H4 (cell line): ENCODE results near the genes SLC4A1, DBF4B and NMT1.

DNA sequence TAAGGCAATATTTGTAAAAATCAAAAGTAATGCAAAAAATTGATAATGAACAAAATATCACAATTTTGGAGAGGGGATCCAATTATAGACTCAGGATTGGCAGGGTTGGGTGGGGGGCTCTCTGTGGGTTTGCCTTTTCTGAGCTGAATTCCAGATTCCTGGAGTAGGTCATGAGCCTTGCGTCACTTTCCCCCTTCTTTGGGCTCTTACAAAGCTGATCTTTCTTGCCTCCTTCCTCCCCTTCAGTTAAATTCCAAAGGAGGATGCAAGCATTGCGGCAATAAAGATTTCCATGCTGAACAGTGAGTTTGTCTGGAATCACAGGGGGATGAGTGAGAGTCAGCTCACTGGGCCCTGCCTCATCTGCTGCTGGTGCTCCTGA is 3.2 kb downstream of the MEOX1 start:
- RAMPAGE, long total RNA: no peak

DNA sequence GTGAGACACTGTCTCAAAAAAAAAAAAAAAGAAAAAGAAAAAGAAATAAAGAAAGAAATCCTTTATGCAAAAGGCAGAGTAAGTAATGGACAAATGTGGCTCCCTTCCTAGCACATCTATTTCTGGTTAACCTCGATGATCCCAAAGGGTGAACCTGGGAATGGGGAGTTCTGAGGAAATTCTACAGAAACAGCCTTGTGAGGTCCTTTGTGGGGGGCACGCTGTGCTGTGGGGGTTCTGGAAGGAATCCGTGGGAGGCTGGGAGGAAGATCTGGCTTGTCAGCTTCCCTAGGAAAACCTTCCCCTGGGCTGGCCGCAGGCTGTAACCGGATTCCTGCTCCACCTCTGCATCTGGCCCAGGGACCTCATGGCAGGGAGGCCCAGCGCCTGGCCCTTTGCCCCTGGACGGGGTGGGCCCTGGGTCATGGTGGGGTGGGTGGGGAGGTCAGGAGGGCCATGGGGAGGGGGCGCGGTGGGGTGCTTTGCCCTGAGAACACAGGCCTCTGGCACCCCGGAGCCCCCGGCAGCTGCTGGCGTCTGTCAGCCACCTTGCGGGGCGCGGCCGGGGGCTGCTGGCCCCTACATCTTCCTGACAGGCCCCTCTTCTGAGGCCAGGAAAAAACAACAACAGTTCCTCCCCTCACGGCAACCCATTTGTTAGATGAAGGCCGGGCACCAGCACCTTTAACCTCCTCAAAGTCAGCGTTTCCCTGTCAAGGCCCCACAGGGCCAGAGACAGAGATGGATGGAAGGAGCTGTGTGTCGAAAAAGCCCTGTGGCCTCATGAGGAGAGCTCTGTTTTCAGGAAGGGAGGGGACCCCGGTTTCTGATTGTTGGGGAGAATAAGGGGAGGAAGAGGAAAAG is 3.4 kb upstream of the MEOX1 start:
- RAMPAGE, long total RNA: no peak

GRCh38 chr17:43830715-43831181 is 2.2 kb downstream of the MPP3 start:
- RAMPAGE, long total RNA: no peak

GRCh38 chr17:43917132-43917704 is 9.9 kb upstream of the MPP2 start:
- RAMPAGE, long total RNA: no peak

- RAMPAGE, long total RNA: no peak
Measured at GRCh38 chr17:44034265-44034518, 19.4 kb upstream of the TMEM101 start.

- RAMPAGE, long total RNA: no peak
Measured at GRCh38 chr17:44086770-44087426, 16.4 kb downstream of the G6PC3 start.

GRCh38 chr17:44217944-44218935 is 1.2 kb downstream of the UBTF start:
- RAMPAGE, long total RNA: start-site peak on the minus strand at chr17:44218291-44218577, 12 reads

- RAMPAGE, long total RNA: no peak
Measured at GRCh38 chr17:44268043-44268514, at the start of gene SLC4A1. TSS of gene SLC4A1 (minus strand) at chr17:44268135.

DNA sequence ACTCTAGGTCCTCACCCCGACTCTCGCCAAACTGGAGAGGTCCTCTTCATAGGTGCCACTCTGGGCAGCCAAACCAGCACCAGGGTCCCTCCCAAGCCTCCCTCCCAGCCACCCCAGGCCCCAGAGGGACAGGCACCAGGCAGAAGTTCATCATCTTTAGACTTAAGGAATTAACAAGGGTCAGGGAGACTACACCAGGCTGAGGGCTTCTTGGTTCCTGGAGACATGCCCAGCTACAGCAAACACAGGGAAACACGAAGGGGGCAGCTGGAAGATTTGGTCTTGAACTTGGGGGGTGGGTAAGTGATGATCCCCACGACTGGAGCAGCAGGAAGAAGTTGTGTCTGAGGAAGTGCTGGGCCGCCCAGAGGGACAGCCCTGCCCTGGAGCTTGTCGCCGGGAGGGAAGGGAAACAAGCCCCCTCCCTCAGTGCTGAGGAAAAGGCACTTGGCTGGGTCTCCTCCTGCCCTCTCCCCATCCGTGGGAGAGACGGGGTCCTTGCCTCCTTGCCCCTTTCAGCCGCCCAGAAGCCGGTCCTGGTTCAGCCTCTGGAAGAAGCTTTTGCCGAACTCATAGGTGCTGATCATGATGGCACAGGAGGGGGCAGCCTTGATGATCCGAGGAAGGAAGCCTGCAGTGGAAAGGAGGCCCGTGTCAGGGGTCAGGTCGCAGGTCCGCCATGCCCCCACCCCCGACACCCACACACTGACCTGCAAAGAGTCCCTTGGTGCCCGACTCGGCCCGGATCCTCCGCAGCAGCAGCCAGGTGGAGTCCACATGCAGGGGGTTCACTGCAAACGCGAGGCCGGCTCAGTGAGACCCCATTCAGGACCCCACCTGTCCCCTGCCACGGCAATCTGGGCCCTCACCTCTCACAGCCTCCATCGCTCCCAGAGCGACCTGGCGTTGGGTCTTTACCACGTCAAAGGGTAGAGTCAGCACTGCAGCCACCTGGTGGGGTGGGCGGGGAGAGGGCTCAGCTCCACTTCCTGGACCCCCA is 4.8 kb downstream of the SLC25A39 start:
- RAMPAGE, long total RNA: no peak

GRCh38 chr17:44352634-44353115 is 7.6 kb downstream of the GRN start:
- RAMPAGE, long total RNA: no peak

GRCh38 chr17:44397882-44398956 is 8.8 kb upstream of the ITGA2B start:
- RAMPAGE, long total RNA: no peak

DNA sequence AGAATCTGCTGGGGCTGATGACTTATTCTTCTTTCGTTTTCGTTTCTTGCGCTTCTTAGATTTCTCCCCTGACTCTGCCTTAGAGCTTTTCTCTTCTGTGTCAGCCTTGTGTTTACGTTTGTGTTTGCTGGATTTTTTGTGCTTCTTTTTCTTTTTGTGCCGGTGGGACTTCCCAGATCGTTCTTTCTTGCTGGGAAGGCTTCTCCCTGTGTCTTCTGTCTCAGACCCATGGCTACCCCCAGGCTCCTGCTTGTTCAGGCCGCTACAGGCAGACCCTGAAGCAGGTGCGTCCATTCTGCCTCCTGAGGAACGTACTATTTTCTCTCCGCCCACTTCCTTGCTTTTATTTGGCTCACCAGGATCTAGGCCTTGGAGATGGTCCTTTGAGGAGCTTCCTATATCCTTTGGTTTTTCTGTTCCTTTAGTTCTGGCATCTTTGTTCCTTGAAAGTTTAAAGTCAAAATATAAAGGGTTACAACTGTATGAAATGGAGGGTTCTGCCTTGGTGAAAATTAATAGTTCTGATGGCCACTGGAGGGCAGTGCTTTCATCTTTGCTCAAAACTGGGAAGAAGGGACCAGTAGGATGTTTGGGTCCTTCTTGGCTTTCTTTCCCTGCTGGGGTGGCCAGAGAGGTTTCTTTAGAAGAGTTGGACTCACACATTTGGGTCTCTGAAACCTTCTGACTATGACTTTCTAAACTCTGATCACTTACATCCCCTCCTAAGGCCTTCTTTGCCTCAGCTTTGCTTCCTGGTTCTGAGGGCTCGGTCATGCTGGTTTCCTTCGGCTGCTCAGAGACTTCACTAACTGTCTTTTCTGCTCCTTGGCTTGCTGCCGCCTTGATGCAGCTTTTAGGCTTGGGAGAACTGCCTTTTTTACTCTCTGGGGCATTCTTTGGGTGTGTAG is 10.7 kb upstream of the ITGA2B start:
- RAMPAGE, long total RNA: no peak

DNA sequence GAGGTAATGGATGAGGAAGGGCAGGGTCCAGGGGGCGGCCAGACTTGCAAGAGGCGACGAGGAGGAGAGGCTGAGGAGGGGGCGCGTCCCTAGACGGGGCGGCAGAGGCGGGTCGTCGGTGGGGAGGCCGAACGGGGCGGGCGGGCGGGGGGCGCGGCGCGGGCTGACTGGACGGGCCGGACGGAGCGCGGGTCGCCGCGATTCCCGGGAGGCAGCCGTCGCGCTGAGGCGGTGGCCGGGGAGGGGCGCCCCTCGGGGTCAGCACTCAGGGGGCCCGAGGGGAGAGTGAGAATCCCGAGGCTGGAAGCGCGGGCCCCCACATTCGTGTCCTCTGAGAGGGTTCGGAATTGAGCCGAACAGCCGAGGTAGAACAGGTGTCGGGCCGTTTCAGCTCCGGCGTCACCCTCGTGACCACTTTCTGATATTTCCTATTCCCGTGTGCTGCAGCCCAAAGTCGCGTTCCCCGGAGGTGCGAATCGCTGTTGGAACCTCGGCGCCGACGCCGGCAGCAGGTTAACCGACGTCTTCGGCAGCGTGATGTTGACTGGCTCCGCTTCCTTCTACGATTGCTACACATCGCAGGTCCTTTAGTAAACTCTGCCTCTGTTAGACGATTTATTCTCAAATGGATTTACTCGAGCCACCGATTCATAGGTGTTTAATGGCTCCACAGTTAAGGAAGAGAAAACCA is 557 bp downstream of the MEIOC start:
- RAMPAGE, long total RNA: no peak

GRCh38 chr17:44664938-44665302 is 8.7 kb downstream of the MEIOC start:
- RAMPAGE, long total RNA: no peak

- RAMPAGE, long total RNA: start-site peak on the plus strand at chr17:44708622-44708693, 32 reads
Measured at GRCh38 chr17:44708326-44709049, at the start of gene DBF4B. TSS of gene DBF4B (plus strand) at chr17:44708665.

- RAMPAGE, long total RNA: no peak
Measured at GRCh38 chr17:44757569-44757991, 1.2 kb upstream of the ADAM11 start.

DNA sequence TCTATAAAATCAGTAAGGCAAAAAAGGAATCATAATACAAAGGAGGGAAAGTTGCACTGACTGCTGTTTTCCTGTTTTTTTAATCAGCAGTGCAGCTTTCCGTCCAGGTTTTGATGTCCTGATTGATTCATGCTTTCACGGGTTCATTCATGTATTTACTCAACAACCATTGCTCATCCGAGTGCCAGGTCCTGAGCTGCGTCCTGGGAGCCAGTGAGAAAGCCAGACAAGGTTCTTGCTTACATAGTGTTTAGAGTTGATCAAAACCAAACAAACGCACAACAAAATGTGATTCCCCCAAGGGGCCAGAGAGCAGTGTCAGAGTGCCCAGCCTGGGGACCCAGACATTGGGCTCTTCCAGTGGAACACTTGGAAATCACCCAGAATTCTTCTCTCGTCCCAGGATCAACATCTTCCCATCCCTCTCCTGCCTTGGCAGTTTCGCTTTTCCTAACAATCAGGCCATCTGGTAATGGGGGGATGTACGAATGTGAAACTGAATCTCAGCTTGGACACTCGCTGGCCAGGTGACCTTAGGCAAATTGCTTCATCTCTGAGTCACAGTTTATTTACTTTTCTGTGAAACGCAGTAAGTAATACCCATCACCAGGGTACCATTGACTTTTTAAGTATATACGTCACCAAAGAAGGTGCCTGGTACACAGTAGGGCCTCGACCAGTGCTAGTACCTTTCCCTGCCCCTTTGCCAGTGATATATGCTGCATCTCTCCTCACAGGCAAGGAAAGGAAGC is 13.3 kb upstream of the C1QL1 start:
- RAMPAGE, long total RNA: no peak

GRCh38 chr17:44995439-44995974 is 27.4 kb upstream of the C1QL1 start:
- RAMPAGE, long total RNA: no peak

DNA sequence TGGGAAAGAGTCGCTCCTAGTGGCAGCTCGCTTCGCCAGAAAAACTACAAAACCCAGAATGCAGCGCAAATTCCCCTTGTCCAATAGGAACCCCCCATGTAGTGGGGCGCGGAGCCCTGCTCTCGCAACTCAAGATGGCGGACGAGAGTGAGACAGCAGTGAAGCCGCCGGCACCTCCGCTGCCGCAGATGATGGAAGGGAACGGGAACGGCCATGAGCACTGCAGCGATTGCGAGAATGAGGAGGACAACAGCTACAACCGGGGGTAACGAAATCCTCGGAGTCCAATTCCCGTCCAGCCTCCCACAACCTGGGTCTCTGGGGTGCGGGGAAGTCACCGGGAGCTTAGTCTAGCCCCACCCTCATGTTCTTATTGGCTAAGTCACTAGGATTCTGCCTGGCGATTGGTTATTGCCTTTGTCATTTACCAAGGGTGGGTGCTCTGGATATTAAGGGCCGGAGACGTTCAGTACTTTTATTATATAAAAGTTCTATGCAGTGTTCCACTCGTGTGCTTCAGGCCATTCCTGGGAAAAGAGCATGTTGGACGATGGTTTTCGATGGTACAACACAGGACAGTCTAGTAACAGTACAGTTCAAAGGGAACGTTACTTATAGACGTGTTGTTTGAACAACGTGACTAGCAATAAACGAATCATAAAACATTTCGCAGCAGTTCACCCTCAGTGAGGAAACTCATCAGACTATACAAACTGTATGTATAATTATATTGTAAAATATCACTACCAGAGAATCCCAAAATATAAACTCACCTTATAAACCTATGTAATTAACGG is at the start of gene NMT1:
NMT1 (plus strand) TSS at position 122 of the 797 bp plus-strand sequence.
- RAMPAGE, long total RNA: start-site peak on the plus strand centred at position 124 of the sequence, 10 bp wide, 90 reads

- RAMPAGE, long total RNA: no peak
Measured at GRCh38 chr17:45073572-45074236, 12.6 kb downstream of the NMT1 start.